Peyer's patch (tissue), 4 donors: Measurements from ENCODE around the gene KNDC1.

DNA sequence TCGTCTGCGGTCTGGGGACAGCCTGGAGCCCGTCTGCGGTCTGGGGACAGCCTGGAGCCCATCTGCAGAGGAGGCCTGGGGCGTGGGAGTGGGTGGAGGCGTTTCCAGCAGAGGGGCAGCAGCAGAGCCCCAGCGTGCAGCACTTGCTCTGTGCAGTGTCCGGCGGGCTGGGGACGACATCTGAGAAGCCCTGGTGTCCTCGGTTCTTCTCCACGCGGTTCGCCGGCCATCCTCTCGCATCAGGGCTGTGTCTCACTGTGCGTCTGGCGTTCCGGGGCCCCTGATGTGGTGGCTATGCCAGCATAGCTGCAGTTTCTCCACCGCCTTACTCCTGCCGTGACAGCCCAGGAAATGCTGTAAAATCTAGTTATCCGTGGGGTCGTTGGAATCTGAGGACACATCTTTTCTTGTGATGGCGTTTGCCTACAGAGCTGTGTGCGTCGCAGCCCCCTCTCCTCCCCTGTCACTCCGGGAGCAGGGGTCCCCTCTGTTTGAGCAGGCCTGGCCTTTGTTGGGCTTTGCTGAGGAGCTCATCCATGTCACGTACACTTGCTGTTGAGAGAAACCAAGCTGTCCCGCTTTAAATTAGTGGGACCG is 104.6 kb downstream of the INPP5A start:
- PRO-cap = no peak
- RAMPAGE, long total RNA, 4 experiments = no peak in any of the 4 experiments

DNA sequence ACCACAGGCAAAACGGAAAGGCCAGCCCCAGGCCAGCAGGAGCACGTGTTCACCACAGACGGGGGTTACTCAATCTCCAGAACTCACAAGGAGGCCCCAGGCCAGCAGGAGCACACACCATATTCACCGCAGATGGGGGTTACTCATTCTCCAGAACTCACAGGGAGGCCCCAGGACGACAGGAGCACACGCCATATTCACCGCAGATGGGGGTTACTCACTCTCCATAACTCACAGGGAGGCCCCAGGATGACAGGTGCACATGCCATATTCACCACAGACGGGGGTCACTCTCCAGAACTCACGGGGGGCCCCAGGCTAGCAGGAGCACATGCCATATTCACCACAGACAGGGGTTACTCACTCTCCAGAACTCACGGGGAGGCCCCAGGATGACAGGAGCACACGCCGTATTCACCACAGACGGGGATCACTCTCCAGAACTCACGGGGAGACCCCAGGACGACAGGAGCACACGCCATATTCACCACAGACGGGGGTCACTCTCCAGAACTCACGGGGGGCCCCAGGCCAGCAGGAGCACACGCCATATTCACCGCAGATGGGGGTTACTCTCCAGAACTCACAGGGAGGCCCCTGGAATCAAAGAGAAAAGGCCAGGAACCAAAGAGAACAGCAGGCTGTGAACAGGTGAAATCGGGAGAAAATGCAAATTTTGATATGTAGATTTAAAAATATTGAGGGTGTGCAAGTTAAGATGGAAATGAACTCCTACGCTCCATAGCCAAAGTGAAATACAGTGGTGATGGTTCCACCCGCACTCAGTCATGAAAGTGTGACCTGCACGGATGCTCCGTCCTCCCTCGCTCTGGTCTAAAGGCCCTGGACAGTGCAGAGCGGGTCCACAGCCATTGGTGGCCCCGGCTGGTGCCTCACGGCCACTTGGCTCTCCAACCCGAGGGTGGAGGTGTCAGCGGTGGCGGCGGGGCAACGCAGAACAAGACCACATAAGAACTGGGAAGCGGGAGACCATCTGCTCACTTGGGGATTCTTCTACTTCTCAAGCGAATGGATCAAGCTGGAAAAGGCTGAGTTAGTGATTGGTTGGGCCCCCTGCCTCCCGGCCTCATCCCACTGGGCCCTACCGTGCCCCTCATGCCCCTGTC is 61.1 kb downstream of the NKX6-2 start:
- PRO-cap = no peak
- RAMPAGE, long total RNA, 4 experiments = no peak in any of the 4 experiments

DNA sequence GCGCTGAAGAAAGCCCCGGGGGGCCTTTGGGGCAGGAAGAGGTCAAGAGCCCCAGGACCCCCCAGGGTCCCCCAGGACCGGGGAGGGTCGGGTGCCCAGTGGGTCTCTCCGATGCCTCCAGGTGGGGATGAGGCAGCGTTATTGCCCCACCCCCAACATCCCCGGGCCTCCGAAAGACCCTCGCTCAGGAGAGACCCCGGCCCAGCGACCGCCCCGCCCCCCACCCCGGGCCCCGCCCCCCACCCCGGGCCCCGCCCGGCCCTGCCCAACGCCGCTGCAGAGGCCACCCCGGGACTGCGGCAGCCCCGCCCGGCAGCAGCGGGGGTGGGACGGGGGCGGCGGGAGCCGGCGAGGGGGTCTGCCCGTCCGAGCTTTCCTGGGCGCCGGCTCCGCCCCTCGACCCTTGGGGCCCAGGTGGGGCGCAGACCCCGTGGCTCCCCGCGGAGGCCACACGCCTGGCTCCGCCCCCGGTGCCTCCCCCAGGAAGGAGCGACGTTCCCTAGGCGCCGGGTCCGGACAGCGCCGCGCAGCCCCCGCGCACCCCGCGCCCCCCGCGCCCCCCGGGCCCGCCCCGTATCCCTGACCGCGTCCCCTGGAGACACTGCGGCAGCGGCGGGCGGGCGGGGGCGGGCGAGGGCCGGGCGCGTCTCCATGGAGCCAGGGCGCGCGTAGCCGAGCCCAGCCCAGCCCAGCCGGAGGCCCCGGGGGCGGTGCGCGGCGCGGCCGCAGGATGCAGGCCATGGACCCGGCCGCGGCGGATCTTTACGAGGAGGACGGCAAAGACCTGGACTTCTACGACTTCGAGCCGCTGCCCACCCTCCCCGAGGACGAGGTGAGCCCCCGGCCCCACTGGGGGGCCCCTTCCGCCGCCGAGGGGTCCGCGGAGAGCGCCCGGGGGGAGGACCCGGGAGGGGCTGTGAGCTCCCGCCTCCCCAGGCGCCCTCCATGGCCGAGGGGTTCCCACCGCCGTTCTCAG is at the start of gene KNDC1:
KNDC1 (plus strand) TSS at position 482 of the 976 bp plus-strand sequence.
- PRO-cap = no peak
- RAMPAGE, long total RNA, 4 experiments = no peak in any of the 4 experiments

DNA sequence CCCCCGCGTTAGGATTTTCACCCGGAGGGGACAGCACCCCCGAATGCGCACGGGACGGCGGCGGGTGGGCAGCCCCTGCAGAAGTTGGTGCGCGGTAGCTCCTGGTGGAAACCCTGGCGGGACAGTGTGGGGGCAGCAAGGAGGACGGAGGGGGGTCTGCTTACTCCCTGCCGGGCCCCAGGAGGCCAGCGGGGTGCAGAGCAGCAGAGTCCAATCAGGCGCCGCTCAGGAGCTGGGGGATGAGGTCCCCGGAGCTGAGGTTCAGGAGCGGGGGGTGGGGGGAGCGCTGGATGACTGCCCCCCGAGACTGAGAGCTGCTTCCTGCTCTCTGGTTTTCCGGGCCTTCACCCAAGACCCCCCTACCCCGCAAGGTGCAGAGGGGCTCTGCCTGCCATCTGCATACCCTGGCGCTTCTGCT is 704 bp downstream of the KNDC1 start:
- PRO-cap = no peak
- RAMPAGE, long total RNA, 4 experiments = no peak in any of the 4 experiments

DNA sequence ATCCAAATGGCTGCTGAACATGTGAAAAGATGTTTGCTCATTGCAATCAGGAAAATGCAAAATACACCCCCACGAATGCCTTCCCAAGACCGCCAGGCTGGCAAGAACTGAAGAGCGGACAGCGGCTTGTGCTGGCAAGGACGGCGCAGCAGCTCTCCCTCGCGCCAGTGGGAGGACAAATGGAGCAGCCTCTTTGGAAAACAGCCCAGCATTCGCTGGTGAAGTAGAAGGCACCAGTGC is 2.5 kb downstream of the KNDC1 start:
- PRO-cap = no peak
- RAMPAGE, long total RNA, 4 experiments = no peak in any of the 4 experiments

DNA sequence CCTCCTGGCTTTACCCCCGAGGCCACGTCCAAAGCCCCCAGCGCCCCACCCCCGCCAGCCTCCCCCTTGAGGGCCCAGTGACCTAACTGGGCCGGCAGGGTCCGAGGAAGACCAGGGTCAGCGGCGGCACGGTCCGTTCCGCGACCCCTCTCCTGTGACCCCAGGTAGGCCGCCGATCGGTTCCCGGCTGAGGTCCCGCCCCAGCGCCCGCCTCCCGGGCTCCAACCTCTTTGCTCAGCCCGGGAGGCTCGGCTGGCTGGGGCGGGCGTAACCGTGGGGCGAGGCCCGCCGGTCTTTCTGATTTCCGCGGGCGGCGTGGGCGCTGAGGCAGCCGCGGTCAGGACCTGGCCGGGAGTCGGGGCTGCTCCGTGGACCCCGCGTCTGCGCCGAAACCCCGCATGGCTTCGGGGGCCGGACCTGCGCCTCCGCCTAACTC is 1.3 kb upstream of the VENTX start:
- PRO-cap = no peak
- RAMPAGE, long total RNA, 4 experiments = no peak in any of the 4 experiments

- PRO-cap = no peak
- RAMPAGE, long total RNA, 4 experiments = no peak in any of the 4 experiments
These were observed 14.0 kb downstream of the VENTX start for GRCh38 chr10:133251456-133252208.

GRCh38 chr10:133262536-133263502 is 13.8 kb downstream of the ADAM8 start:
- PRO-cap = no peak
- RAMPAGE, long total RNA, 4 experiments = no peak in any of the 4 experiments

DNA sequence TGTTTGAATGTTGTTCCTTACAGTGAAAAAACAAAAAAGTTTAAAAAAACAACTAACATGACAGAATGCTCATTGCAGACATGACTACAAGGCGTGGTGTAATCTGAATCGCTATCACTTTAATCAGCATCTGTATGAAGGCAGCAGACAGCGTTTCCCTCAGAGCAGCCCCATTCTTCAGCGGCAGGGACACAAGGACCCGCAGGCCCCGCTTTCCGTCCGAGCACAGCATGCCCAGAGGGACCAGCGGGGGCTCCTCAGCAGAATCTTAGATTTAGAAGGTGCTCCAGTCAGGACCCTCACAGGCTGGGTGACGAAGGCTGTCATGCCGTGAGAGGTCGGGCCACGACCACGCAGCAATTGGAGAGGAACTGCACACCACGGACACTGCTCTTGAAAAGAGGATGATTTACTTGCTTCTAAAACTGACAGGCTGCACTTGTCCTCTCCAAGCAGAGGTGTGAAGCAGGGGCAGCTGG is 4.6 kb upstream of the FUOM start:
- PRO-cap = no peak
- RAMPAGE, long total RNA, 4 experiments = no peak in any of the 4 experiments

- PRO-cap = bidirectional peak, plus-strand start at chr10:133389314, minus-strand start at chr10:133389113
- RAMPAGE, long total RNA, 4 experiments = no peak in any of the 4 experiments
These were observed 5.0 kb upstream of the MTG1 start for GRCh38 chr10:133388881-133389476.

DNA sequence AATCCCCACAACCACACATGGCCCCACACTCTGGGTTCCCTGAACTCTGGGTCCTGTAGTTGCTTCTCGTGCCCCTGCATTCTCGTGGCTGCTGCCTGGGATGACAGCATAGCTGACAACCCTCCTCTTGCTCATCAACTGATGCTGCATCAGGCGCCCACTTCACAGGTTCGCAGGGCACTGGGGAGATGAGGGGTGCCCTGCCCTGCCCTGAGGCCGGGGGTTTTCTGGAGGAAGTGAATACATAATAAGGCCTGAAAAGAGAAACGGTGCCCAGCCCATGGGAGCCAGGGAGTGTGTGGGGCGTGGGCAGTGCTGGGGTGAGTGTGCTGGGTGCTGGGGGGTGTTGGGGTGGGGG is 2.2 kb upstream of the MTG1 start:
- PRO-cap = no peak
- RAMPAGE, long total RNA, 4 experiments = no peak in any of the 4 experiments